GM19239 (cell line): ENCODE results near the genes IL2RG, ZMYM3, NAP1L2 and MAGEE2.

DNA sequence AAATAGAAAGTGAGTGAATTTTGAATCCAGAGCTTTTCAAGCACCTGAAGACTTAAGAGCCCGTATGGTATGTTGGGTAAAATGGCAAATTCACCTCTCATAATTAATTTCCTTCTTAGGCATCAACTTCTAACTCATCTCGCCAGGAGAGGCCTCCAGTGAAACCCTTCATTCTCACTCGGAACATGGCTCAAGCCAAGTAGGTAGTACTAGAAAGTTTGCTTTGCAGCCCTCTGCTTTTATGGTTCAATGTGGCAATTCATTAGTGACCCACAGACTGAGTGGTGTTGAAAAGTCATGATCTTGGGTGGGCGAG is 15.4 kb downstream of the IGBP1 start:
- RRBS, result no CpG with 5 or more reads among the region's 4 CpGs

- RRBS, result no CpG with 5 or more reads among the region's 14 CpGs
Measured at GRCh38 chrX:71111410-71112686, at the start of gene IL2RG. Gene IL2RG, minus strand, starts transcription at chrX:71111577.

GRCh38 chrX:71253606-71254448 is at the start of gene ZMYM3:
Gene ZMYM3, minus strand, starts transcription at chrX:71254140.
- RRBS, result 2% methylated on average over 8 of the region's 56 CpGs

DNA sequence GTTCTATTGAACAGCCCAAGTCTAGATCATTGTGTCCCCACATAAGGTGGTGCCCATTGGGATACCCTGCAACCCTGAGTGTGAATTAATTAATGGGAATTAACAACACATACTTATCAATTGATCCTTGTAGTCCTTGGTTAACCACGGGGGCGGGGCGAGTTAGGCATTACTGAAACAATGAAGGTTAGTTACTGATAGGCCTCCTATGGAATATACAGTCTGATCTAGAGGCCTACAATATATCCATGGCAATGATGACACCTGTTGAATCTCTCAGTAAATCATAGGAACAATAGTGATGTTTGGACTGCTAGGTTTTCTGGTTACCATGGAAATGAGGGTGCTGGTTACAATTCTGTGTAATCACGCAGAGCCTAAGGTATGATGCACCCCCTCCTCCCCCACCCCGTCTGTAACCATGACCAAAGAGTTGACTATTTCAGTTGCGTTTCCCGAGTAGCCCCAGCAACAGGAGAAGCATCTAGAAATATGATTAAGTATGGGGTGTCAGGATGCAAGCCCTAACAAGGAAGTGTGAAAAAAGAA is 801 bp upstream of the NONO start:
- RRBS, result no CpG with 5 or more reads among the region's 7 CpGs

- RRBS, result no CpG with 5 or more reads among the region's 4 CpGs
Measured at GRCh38 chrX:71459232-71459859, 73.6 kb upstream of the OGT start.

DNA sequence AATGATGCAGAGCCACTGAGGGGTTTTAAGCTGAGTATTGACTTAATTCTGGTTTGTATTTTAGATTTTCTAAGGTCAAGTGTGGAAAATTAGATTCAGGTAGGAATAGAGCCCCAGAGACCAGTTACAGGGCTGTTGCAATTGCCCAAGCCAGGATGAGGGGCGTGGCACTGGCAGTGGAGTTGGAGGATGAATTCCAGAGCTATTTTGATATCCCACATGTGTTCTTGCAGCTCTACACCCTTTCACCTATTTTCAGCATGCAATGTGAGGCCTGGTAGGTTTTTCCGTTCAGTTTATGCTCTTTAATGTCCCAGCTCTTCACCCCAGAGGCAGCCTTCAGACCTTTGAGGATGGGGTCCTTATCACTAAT is 17.9 kb upstream of the OGT start:
- RRBS, result no CpG with 5 or more reads among the region's 2 CpGs

DNA sequence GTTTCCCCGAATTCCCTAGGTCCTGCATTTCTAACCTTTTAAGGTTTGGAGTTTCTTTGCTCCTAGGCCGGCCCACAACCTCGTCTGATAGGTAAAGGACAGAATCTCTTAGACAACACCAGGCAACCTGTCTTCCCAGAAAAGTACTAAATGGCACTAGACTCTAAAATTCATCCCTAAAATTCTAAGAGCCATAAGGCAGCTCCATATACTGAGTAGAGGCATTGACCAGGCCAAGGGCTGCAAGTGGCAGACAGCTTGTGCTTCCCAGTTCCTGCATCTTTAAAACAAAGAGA is 135.4 kb downstream of the NHSL2 start:
- RRBS, result no CpG with 5 or more reads among the region's 3 CpGs

GRCh38 chrX:72108147-72108758 is 73.3 kb upstream of the PIN4 start:
- RRBS, result no CpG with 5 or more reads among the region's 13 CpGs

DNA sequence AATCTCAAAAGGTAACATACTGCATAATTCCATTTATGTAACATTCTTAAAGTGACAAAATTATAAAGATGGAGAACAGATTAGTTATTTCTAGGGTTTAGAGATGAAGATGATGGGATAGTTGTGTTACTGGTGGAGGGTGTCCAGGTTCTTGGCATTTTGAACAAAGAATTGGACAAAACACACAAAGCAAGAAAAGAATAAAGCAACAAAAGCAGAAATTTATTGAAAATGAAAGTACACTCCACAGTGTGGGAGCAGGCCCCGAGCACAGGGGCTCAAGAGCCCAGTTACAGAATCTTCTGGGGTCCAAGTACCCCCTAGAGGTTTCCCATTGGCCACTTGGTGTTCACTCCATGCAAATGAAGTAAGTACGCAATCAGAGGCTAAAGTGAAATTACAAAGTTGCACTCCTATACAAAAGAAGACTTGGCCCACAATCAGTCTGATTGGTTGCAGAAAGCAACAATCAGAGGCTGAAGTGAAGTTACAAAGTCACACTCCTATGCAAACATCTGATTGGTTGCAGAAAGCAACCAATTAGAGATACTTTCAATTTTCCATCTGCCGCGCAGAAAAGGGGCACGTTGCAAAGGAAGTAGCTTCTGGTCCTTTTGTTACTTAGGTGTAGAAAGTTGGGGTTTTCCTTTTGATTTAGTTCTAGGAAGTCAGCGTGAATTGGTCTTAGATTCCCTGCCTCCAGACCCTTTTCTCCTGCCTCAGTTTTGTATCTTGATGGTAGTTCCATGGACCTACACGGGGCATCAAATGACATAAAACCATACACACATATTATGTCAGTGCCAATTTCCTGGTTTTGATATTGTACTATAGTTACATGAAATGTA is 12.6 kb upstream of the PIN4 start:
- RRBS, result no CpG with 5 or more reads among the region's 7 CpGs

GRCh38 chrX:72472643-72473642 is 99.7 kb downstream of the HDAC8 start:
- RRBS, result no CpG with 5 or more reads among the region's 2 CpGs

- RRBS, result no CpG with 5 or more reads among the region's 5 CpGs
Measured at GRCh38 chrX:72711978-72712920, 1.9 kb downstream of the PHKA1 start.

DNA sequence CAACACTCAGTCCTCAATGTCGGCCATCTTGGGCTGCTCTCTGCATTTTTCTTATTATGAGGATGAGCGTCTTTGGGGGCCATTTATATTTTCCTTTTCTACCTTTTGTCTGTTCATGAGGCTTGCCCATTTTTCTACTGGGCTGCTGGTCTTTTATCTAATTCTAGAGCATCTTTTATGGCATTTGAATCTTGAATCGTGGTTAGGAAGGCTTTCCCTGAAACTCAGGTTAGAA is 14.6 kb upstream of the PHKA1 start:
- RRBS, result no CpG with 5 or more reads among the region's 3 CpGs

DNA sequence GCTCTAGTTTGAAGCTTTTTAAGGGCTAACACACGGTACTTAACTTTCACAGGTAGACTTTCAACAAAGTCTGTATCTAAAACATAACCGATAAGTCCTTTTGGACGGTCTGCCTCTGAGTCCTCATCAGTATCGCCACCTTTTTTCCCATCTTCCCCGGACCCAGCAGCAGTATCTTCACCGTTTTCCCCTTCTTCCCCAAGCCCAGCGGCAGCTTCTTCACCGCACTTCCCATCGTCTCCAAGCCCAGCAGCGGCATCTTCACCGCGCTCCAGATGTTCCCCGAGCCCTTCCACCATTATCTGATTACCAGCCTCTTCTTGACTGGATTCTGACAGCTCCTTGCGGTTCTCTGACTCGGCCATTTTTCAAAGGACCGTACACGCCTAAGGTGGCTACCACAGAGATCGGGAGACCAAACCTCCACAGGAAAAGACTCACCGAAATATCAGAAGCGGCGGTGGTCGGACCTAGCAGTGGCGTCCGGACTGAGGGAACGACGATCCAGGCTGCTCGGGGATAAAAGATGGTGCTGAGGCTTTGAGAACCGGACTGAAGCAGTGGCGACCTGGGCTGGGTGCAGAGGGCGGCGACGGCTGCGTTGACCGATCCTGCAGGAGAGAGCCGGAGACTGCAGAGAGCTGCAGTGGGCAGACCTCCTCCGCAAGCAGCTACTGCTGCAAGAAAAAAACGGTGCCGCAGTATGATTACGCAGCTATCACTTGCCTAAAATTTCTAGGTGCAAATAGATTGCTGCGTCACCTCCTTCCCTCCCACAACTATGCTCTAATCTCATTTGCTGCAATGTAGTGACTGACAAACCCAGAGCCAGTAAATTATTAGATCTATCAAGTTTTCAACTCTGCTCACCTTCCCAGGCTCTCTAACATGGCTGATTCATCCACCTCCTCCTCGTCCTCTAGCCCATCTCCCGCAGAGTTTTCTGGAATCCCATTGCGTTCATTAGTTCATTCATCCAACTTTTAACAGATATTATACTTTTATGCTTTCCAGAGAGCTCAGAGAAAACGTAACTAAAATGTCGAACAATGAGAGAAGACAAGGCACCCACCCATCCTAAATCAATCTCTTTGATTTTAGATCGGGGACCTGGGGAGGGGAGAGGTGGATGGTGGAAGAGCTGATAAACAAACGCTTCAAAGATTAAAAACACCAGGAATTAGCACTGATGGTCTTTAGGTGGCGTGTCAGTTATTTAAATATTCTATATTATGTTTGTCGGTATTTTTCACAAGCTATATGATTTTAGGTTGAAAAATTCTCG is at the start of gene NAP1L2:
TSS of gene NAP1L2 (minus strand) at position 724 of the 1,285 bp plus-strand sequence.
- RRBS, result 6% methylated on average over 10 of the region's 50 CpGs

DNA sequence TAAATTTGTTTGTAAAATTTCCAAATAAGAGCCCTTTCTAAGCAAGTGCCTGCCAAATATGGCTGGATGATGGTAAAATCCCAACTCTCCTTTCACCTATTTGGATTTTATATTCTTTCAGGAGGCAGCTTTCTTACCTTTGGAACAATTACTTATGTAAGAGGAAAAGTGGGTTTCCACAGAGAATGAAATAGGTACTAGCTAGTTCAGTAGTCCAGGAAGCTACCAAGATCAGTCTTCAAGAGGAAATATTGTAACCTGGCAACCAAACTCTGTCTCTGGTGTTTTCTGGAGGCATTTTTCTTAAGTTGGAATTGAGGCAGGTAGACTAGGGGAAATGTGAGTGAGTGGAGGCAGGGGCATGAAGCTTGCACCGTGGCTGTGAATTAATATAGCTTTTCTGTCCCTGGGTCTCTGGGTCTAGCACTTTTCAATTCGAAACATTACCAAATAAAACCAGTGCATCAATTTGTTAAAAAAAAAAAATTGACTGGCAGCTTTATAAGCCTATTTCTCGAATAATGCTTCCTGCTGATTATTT is 362.9 kb upstream of the ZCCHC13 start:
- RRBS, result no CpG with 5 or more reads among the region's 3 CpGs

GRCh38 chrX:74054836-74055524 is 249.0 kb upstream of the ZCCHC13 start:
- RRBS, result no CpG with 5 or more reads among the region's 2 CpGs

GRCh38 chrX:74421803-74422564 is 691 bp downstream of the SLC16A2 start:
- RRBS, result no CpG with 5 or more reads among the region's 45 CpGs

DNA sequence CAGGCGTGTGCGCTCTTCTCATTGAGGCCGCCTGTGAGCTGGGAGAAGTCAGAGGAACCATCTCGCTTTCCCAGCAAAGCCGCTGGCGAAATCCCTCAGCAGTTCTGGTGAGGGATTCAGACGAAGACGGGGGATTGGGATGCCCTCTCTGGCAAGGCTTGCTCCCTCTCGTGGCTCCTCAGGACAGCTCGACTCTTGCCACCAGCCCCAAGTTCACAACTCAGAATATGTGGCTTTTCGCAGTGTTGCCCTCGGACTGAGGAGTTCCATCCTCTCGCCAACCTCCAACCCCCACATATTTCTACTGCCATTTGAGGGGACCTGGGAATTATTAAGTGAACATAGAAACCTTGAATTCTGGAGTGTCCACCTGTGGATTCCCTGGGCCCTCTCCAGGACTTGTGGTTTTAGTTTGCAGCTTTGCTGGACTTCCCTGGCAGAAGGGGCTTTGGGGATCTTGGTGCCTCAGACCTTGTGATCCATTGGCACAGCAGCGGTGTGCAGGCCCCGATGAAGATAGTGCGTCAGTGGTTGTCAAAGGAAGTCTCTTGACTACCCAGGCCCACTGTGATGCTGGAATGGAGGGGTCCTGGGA is 1.9 kb downstream of the SLC16A2 start:
- RRBS, result no CpG with 5 or more reads among the region's 16 CpGs

DNA sequence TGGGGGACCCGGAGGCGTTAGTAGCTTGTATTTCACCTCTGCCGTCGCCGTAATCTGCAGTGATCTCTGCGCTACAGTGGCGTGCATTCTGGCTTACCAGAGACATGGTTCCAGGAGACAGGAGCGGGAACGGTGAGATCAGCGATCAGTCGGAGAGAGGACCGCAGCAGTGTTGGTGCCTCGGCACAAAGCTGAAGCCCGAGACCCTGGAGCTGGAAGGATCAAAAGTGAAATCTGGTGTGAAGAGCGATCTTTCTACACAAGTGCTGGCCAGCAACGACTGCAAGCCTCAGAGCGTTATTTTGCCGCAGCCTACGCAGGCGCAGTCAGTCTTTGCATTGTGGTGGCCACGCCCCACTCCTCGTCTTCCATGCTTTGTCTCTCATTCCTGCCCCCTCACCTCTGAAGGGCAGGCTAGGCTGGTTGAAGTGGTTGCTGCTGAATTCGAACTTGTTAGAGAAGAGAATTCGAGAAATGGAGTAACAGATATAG is at the start of gene MAGEE2:
TSS of gene MAGEE2 (minus strand) at position 309 of the 492 bp plus-strand sequence.
- RRBS, result no CpG with 5 or more reads among the region's 24 CpGs